ENCODE results near the genes PRTFDC1 and GAD2.

DNA sequence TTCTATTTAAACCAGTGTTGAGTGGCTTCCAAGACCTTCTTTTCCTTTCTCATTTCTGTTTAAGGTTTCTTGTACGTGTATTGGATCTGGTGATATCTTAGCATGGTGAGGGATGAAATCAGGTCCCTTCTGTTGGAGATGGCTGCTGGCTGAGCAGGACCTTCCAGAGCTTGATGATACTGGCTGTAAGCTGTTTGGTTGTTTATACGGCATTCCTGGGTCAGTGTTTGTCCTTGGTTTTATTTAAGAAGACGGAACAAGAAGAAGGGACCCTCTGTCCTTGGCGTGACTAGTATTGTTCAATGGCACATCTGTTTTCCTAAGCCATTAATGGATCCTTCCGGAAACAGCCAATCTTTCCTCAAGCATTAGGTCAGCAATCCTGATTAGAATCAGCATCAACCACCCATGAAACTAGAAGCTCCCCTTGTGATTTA lies 128.8 kb upstream of the KIAA1217 start:
- RRBS = no CpG with 5 or more reads among the region's 5 CpGs

- RRBS = no CpG with 5 or more reads among the region's 2 CpGs
These were observed 4.9 kb downstream of the KIAA1217 start for GRCh38 chr10:24213825-24214256.

DNA sequence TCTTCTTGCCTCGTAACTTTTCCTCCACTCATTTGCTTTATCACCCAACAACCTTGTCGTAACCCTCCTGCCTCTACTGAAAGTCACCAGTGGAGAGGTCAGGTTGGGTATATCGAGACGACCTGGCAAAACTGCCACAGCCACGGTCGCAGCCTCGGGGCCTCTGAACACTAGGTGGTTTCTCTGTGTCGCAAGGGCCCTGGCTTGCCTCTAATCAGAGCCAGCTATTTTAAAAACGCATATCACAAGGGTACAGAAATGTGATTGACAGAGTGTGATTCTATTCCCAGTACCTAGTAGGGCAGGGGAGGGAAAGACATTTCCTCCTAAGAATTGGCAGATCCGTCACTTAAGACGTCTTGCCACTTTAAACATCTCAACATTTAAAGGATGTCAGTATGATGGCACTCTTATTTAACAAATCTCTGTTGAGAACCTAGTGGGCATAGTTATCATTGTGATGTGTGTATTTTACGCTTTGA lies 197.6 kb downstream of the ARHGAP21 start:
- RRBS = no CpG with 5 or more reads among the region's 12 CpGs

DNA sequence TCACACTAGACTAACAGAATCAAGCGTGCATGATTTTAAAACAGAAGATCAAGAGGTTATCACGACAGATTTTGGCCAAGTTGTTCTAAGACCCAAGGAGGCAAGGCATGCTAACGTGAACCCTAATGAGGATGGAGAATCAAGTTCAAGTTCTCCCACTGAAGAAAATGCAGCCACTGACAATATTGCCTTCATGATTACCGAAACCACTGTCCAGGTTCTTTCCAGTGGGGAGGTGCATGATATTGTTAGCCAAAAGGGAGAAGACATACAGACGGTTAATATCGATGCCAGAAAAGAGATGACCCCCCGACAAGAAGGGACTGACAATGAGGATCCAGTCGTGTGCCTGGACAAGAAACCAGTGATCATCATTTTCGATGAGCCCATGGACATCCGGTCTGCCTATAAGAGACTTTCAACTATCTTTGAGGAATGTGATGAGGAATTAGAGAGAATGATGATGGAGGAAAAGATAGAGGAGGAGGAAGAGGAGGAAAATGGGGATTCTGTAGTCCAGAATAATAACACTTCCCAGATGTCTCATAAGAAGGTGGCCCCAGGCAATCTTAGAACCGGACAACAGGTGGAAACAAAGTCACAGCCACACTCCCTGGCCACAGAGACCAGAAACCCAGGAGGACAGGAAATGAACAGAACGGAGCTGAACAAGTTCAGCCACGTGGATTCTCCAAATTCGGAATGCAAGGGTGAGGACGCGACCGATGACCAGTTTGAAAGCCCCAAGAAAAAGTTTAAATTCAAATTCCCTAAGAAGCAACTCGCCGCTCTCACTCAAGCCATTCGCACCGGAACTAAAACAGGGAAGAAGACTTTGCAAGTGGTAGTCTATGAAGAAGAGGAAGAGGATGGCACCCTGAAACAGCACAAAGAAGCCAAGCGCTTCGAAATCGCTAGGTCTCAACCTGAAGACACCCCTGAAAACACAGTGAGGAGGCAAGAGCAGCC lies 180.2 kb downstream of the ARHGAP21 start:
- RRBS = no CpG with 5 or more reads among the region's 24 CpGs

DNA sequence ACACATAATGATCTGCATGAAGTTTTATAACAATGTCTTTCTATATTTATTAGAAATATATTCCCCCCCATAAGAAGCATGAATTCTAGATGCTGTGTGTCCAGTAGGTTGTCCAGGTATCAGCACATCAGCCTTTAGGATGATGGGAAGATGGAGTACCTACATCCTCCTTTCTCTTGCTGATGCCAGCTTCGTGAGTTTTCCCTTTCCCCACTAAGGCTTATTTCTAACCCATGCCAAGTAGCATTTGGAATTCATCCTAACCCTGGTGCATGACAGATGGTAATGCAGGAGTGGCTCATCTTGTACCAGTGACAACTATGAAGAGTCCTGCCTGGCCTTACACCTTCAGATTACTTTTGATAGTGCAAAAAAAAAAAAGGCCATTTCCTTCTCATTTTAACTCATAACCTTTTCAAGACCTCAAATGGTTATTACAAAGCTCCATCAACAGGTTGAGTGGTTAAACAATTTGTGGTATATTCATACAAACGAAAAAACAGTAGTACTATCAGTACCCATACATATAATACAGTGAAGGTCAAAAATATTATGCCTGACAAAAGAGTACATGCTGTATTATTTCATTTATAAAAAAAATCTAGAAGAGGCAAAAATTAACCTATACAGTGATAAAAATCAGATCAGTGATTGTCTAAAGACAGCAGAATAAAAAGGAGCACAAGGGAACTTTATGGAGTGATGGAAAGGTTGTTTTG lies 58.6 kb downstream of the ARHGAP21 start:
- RRBS = no CpG with 5 or more reads among the region's 2 CpGs

DNA sequence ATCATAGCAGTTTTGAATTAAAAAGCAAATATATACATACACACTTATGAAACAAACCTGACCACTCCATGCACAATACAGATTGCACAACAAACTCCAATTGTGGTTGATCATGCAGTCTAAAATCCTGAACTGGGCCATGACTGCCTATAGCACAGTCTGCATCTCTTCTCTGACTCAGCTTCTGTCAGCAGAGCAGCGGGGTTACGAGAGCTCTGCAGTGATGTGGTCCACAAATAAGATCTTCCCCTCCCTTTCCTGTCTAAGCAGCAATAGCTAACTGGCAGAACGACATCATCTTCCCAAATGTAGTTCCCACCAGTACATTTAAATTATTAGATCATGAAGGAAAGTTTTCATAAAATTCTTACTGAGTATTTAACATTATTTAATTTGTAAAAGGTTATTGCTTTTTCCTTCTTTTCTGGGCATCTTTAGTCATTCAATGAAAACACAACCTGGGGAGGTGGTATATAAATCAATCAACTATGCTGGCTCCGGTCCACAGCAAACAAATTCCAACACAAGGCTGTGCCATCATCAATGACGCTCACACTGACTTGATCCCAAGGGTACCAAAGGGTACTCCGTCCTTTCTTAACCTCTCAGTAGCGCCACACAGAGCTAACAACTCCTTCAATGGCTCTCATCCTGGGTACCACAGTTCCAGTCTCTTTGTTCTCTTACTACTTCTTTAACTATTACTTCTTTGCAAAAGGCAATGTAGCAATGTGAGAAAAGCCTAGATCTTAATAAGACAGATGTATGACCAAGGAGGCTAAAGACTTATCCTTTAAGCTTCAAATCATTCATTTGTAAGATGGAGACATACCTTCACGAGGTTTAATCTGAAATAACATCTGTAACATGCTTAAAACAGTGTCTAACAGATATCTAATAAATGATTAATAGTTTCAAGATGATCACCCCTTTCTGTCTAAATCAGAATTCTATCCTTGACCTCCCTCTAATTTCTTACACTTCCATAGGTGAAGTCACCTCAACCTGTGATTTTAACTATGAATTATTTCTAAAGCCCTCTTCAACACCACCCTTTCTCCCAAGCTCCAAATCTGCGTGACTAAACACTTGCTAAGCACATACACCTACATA lies 16.9 kb downstream of the ARHGAP21 start:
- RRBS = no CpG with 5 or more reads among the region's 9 CpGs

DNA sequence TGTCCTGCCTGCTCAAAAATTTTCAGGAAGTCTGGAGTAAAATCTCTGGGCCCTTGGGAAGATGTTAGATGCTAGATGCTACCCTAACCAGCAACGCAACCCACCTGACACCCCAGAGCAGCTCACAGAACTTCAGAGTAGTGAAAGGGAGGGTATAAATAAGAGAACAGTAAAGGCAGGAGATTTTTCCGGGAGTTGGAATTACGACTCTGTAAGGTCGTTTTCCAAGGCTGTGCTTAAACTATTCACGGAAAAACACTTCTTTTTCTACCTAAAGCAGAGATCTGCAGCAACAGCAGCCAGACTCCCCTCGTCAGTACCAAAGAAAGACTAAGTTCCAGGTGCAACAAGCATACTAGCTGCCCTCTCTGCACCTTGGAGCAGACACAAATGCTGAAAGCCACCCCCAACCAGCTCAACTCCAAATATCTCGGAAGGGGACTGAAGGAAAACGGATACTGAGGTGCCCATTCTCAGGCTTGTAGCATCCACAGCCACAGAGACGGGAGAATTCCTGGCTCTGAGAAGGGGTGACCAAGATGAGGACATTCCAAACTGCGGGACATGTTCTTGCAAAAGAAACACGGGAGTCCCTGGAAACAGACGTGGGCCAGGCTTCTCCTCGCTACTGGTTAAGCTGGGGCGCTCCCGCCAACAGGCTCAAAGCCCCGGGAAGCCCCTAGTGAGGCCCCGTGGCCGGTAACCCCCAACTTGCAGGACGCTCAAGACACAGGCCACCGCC lies 2.5 kb downstream of the ARHGAP21 start:
- RRBS = 2% methylated on average over 3 of the region's 20 CpGs

DNA sequence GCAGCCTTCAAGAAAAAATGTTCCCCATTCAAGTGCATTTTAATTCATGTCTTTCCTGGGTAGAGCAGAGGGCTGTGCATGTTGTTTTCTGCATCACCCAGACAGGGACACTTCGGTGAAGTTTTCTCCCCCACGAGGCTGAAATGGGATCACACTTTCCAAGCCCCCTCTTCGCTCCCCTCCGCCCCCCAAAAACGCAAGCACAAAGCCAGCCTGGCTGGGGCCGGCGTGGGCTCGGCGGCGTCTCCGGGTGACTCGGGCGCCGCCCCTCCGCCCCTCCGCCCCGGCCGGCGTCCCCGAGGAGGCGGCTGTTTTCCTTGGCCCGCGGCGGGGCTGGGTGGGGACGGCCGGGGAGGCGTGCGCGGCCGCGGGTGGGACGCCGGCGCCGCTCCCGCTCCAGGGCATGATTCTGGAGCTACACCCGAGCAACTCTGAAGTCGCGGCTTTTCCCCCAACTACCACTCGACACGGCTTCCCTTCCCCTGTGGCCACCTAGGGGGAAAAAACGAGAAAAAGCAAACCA lies 1.1 kb downstream of the ARHGAP21 start:
- RRBS = 1% methylated on average over 16 of the region's 42 CpGs

GRCh38 chr10:24901538-24902206 lies 50.7 kb downstream of the PRTFDC1 start:
- RRBS = no CpG with 5 or more reads among the region's 7 CpGs

GRCh38 chr10:24952088-24952691 lies at the start of gene PRTFDC1:
PRTFDC1 (minus strand) TSS chr10:24952606.
- RRBS = 3% methylated on average over 16 of the region's 54 CpGs

DNA sequence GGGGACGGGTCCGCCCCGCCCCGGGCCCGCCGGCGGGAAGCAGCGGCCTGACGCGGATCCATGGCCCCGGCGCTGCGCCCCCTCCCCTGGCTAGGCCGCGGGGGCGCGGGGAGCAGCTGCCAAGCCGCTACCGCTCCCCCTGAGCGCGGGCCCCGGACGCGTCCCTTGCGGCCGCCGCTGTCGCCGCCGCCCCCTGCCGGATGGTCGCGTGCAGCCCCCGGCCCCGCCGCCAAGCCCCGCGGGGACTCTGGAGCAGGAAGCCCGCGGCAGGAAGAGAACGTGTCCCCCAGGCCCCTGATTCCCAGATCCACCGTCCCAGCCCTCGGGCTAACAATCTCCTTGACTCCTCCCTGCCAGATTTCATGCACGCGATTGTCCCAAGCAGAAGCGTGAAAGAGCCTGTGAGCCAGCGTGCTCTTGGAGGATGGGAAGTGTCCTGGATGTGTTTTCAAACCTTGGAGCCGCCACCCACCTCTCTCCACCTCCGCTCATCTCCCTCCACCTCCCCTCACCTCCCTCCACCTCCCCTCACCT lies 353 bp upstream of the PRTFDC1 start:
- RRBS = 1% methylated on average over 24 of the region's 49 CpGs

- RRBS = no CpG with 5 or more reads among the region's 5 CpGs
These were observed 6.2 kb upstream of the PRTFDC1 start for GRCh38 chr10:24958576-24959025.

DNA sequence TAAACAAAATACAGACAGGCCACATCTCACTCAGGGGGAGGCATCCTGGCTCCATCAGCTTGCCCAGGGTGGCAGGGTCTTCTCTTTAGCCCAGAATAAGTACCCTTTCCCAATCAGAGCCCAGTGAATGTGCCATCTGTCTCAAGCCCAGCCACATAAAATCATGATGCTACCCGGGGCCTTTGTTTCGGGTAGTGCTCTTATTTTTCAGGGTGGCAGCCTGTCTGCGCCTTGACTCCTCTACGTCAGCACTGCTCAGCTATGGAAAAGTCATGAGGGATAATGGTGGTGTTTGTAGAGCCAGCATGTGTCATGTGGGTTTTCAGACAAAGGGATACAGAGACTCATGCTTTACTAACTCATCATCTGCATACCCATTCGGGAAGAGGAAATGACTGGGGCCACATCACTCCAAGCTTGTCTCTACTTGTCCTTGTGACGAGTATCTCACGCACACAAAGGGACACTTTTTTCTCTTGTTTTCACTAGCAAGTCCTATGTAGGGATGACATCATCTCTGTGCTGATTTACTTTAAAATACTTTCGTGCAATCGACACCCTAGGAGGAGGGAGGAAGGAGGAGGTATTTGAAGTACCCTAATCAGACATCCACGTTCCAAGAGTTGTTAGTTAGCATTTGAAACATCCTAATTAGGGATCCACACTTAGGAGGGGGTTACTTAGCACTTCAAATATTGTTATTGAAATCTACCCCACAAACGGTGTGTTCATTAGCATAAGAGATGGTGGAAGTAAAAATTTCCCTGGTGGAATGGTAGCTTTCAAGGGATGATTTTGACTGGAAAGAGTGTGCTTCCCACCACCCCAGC lies 51.8 kb downstream of the THNSL1 start:
- RRBS = no CpG with 5 or more reads among the region's 11 CpGs

DNA sequence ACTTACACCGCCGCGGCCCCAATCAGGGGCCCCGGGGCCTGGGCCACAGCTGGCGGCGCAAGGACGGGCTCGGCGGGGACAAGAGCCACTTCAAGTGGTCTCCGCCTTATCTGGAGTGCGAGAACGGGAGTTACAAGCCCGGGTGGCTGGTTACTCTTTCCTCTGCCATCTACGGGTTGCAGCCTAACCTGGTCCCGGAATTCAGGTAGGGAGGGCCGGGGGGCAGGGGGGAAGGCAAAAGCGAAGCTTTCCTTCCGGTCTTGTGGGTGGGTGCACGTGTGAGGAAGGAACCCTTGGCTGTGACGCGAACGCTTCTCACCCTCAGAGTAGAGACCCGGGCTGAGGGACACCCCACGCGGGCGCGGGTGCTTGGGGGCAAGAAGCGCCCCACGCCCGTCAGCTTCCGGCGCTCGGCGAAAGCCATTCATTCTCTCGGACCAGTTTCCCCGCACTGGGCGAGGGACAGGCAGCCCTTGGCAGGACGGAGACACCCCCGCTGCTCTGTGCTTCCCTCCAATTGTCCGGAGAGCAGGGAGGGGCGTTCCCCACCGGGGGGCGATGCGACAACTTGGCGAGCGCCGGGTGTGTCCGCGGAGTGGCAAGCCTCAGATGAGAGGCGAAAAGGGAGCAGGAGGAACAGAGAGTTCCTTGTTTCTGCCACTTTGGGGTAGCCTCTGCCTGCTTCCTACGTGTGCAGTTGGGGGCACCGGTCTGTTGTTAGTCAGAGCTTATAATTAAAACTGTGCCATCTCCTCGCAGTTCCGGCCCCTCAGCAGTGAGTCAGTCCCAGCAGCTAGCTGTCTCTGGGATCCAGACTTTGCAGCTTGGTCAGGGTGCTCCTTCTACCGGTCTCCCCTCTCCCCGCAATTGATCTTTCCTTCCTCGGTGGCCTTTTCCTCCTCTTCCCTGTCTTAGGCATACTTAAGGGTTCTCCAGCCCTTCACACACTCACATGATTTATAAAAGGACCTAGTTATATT lies 1.6 kb downstream of the GPR158 start:
- RRBS = 3% methylated on average over 28 of the region's 57 CpGs

DNA sequence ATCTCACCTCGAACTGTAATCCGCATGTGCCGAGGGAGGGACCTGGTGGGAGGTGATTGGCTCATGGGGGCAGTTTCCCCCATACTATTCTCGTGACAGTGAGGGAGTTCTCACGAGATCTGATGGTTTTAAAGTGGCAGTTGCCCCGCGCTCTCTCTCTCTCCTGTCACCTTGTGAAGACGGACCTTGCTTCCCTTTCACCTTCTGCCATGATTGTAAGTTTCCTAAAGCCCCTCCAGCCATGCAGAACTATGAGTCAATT lies 53.3 kb upstream of the MYO3A start:
- RRBS = no CpG with 5 or more reads among the region's 8 CpGs

DNA sequence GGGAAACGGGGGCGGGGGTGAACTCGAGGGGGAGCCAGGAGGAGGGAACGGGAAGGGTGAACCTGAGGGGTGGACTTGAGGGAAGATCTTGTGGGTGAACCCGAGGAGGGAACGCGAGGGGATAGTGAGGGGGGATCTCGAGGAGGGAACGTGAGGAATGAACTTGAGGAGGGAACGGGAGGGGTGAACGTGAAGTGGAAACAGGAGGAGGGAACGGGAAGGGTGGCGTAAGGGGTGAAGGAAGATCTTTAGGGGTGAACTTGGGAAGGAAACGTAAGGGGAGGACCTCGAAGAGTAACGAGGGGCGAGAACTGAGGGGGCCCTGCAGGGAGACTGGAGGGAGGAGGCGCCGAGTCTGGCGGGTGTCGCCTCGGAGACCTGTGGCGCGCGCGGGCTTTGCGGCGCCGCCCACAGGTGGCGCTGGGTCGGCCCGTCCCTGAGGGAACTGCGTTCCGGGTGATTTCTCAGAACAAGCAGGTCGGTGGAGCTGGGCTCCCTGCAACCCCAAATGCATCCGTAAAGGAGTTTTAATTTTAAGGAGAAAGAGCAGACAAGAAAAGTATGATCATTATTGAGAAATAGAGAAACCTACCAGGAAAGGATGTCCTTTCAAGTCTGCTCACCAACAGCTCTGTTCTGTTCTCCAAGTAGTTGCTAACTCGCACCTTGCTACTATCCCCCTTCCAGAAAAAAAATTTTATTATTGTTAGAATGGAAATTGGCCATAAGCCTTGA lies 777 bp downstream of the MYO3A start:
- RRBS = no CpG with 5 or more reads among the region's 37 CpGs

GRCh38 chr10:26215861-26216863 lies at the start of gene GAD2:
GAD2 (plus strand) TSS chr10:26216774.
- RRBS = 13% methylated on average over 10 of the region's 93 CpGs

DNA sequence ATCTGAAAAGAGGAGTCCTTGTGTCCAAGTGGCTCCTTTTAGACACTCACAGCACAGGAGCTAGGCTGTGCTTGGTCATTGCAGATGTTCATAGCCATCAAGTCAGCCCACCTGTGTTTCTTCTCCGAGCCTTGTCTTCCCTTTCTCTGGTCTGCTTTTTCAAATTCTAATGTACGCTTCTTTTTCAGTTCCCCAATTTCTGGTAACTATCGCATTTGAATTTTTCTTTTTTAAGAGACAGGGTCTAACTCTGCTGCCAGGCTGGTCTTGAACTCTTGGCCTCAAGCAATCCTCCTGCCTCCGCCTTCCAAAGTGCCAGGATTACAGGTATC lies 18.9 kb downstream of the APBB1IP start:
- RRBS = no CpG with 5 or more reads among the region's 4 CpGs

- RRBS = no CpG with 5 or more reads among the region's 3 CpGs
These were observed 85.1 kb upstream of the PDSS1 start for GRCh38 chr10:26612364-26612823.

Measured in iris pigment epithelial cell (primary cell).